ENCODE measurements around the gene SERP1.

- PRO-cap, 4 experiments: no peak in any of the 4 experiments
- RAMPAGE, long total RNA, 4 experiments: no peak in any of the 4 experiments
Measured at GRCh38 chr3:149970682-149970789, 159 bp downstream of the PFN2 start.

DNA sequence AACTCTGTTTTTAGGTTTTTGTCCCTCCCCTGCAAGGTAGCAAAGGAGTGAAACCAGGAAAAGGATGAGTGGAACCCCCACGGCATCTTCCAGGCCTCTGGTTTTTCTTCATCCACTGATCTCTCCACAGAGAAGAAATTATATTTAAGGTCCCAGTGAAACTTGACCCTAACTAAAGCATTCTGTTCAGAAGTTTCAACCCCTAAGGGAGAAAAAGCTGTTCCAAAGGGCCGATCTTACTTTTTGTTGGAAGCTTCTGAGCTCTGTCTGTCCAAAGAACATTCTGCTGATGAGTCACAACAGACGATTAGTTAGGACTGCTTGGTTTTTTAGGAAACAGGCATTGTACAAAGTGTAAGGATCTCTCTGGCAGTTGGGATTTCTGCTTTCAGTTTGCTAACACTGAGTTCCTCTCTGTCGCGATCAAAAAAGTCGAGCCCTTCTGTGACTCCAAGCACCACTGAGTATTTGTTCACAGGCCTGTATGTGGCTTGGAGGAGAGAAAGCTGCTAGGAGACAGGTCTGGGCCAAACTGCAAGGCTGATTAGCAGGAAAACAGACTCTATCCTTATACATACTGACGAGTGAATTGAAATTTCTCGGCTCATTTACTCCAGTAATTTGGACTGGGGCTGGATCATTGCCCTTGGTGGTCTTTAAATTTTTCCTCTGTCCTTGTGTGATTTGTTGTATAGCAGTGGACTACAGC is 91.8 kb upstream of the PFN2 start:
- PRO-cap, 4 experiments: no peak in any of the 4 experiments
- RAMPAGE, long total RNA, 4 experiments: no peak in any of the 4 experiments

GRCh38 chr3:150252270-150252826 is 155.8 kb upstream of the TSC22D2 start:
- PRO-cap, 4 experiments: no peak in any of the 4 experiments
- RAMPAGE, long total RNA, 4 experiments: no peak in any of the 4 experiments

GRCh38 chr3:150268437-150269894 is 139.1 kb upstream of the TSC22D2 start:
- PRO-cap, 4 experiments: no peak in any of the 4 experiments
- RAMPAGE, long total RNA, 4 experiments: no peak in any of the 4 experiments

DNA sequence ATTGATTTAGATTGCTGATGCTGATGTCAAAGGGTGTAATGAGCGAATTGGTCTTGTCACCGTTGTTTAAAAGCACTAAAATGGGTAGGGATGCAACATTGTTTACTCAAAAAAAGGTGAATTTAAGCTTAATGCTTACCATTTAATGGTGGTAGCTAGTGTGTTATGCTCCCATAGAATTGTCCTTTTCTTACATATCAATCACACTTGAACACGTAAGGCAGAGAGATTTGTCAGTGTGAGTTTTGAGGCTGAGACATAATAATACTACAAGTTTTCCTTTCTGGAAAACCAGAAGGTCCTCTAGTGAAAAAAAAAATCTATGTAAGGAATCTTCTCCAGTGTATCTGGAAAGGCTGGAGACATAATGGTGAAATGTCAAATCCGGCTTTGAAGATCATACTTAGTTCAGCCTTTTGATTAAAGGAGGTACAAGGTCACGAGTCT is 3.4 kb downstream of the TSC22D2 start:
- PRO-cap, 4 experiments: no peak in any of the 4 experiments
- RAMPAGE, long total RNA, 4 experiments: no peak in any of the 4 experiments

DNA sequence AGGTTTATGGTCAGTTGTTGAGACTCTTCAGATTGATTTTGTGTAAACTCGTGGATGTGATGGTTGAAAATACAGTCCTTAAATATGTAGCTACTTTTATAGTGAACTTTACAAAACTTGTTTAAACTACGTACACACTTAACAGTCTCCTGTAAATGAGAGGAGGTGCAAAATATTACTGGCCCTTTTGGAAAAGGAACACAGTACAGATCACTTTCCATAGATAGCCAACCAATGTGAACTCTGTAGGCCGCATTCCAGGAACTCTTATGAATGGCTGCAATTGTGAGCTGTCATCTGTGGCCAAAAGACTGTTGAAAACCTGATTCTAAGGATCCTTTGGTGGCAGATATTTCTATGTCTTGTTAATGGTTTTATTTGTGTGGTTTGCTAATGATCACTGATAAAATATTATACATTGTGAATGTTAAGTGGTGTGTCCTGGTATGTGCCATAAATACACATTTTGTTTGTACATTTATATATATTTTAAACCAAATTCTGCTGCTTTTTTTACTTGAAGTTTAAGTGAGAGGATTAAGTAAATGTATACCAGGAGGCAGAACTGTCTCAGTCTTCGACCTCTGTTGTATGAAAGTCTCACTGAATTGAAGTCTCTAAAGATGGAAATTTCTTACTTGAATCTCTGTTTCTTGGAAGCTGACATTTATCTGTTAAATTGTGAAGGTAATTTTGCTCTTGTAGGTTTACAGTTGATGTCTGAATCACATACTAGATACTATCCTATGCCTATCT is 6.3 kb downstream of the TSC22D2 start:
- PRO-cap, 4 experiments: no peak in any of the 4 experiments
- RAMPAGE, long total RNA, 4 experiments: no peak in any of the 4 experiments

DNA sequence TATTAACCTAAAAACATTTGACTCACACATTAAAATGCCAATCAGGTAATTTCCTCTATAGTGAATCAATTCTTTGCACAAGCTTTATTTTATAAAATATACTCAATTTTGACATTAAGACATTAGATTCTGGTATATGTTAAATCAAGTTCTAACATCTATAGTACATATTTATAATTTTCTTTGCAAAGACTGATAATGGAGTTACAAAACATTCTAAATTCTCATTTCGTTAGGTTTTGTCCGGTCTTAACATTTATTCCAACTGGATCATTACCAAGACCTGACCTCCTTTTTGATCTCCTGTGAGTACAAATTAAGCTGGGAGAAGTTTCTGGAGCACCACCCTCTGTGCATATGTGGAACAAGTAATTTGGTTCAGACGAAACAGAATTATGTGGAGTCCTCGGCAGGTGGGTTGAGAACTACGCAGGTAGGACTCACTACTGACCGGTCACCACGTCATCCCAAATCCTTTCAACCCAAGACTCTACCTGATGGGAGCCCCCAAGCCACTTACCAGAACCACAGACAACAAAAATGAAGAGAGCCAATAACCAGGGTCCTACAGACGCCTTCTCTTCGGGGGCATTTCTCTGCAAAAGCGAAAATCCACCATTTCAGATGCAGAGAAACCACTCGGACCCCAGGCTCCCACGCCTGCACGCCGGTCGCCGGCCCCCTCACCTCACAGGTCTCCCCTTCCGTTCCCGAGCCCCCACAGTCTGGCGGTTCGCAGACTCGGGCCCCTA is 937 bp downstream of the SERP1 start:
- PRO-cap, 4 experiments: peak in 2 of 4 experiments; most common plus-strand start position 385 of the sequence (in 1)
- RAMPAGE, long total RNA, 4 experiments: no peak in any of the 4 experiments

DNA sequence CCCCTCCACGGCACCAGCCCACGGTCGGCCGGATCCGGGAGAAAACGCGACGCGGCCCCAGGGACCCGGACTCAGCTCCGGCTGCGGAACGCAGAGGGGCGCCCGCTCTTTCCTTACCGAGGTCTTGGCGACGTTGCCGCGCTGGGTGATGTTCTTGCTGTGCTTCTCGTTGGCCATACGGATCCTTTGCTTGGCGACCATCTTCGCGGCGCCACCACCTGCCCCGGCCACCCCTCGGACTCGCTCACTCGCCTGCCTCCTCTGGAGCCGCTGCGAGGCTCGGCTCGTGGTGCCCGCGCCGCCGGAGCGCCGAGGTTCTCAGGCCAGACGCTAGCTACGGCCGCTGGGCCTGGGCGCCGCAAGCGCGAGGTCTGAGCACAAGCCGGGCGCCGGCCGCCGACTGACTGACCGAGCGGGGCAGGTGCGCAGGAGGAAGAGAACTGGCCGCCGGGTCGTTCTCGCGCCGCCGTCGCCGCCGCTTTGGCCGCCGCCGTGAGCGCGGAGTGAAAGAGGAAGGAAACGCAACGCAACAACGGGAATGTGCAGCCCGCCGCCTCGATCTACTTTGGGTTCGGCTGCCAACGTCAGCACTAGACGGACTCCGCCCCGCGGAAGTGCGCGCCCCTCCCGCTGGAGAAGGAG is at the start of gene SERP1:
Gene SERP1 (minus strand): TSS at position 562 of the 642 bp plus-strand sequence.
- PRO-cap, 4 experiments: peak in 4 of 4 experiments; most common plus-strand start position 116 of the sequence (in 4); most common minus-strand start position 482 of the sequence (in 3)
- RAMPAGE, long total RNA, 4 experiments: start-site peak on the minus strand in 2 of 4 experiments, centred at positions 187 to 585 of the sequence, 19 to 248 reads per replicate

DNA sequence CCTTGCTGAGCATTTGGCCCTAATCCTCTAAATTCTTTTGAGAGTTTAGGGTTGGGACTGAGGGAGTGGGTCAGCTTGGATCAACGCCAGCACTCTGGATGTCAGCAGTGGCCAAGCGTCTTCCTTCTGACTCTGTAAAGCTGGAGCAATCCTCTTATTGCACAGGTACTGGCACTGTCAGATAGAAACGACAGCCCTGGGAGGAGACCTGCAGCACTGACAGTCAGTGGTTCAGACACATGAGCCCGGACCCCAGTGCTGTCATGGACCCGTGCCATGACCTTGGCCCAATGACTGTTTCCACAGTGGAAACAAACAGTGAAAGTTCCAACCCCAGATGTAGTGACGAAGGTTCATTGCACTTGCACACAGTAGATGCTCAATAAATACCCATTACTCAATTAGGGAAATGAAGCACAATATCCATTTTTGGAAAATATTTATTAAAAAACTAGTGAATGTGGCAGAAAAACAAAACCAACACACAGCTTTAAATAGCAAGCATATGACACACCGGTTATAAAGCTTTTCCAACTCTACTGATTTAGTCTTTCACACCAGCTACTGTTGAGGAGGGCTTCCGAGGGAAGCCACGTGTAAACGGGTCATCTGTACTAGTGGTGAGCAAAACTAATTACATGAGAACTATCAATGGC is 22.1 kb downstream of the SIAH2 start:
- PRO-cap, 4 experiments: no peak in any of the 4 experiments
- RAMPAGE, long total RNA, 4 experiments: no peak in any of the 4 experiments

DNA sequence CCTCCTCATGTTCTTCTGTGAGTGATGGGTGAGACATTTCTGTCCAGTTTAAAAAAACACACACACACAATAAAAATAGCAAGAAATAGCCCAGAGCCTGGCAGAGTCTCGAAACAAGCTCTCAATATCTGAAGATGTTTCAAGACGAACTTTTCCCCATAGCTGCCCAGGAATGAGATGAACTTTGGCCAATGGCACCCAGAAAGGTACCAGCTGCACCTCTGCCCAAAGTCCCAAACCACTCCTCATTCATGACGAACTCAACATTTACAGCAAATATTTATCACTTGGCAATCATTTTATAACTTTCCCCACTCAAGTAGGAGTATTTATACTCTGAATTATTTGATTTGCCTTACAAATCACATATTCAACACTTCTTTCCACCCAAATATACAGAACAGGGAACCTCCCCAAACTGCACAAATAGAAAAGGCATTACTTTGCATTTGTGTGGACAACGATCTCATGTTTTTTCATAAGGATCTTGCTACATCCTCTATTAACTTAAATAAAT is 18.3 kb downstream of the SIAH2 start:
- PRO-cap, 4 experiments: no peak in any of the 4 experiments
- RAMPAGE, long total RNA, 4 experiments: no peak in any of the 4 experiments

DNA sequence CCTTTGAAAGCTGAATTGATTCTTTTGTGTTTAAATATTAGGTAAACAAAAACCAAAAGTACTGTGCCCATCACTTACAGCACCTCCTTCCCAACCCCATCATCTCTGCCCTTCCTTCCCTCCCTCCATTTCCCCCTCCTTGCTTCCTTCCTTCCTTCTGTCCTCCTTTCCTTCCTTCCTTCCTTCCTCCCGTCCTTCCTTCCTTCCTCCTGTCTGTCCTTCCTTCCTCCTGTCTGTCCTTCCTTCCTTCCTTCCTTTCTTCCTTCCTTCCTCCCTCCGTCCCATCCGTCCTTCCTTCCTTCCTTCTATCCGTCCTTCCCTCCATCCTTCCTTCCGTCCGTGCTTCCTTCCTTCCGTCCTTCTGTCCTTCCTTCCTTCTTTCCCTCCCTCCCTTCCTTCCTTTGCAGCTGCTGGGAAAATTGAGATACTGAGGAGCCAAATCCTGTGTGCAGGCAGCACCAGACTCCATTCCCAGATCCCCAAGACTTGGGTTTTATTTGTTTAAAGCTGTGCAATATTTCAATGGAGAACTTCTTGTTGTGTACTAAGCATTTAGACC is 67.8 kb upstream of the SIAH2 start:
- PRO-cap, 4 experiments: no peak in any of the 4 experiments
- RAMPAGE, long total RNA, 4 experiments: no peak in any of the 4 experiments

GRCh38 chr3:150922675-150923096 is 17.4 kb upstream of the MINDY4B start:
- PRO-cap, 4 experiments: no peak in any of the 4 experiments
- RAMPAGE, long total RNA, 4 experiments: no peak in any of the 4 experiments

DNA sequence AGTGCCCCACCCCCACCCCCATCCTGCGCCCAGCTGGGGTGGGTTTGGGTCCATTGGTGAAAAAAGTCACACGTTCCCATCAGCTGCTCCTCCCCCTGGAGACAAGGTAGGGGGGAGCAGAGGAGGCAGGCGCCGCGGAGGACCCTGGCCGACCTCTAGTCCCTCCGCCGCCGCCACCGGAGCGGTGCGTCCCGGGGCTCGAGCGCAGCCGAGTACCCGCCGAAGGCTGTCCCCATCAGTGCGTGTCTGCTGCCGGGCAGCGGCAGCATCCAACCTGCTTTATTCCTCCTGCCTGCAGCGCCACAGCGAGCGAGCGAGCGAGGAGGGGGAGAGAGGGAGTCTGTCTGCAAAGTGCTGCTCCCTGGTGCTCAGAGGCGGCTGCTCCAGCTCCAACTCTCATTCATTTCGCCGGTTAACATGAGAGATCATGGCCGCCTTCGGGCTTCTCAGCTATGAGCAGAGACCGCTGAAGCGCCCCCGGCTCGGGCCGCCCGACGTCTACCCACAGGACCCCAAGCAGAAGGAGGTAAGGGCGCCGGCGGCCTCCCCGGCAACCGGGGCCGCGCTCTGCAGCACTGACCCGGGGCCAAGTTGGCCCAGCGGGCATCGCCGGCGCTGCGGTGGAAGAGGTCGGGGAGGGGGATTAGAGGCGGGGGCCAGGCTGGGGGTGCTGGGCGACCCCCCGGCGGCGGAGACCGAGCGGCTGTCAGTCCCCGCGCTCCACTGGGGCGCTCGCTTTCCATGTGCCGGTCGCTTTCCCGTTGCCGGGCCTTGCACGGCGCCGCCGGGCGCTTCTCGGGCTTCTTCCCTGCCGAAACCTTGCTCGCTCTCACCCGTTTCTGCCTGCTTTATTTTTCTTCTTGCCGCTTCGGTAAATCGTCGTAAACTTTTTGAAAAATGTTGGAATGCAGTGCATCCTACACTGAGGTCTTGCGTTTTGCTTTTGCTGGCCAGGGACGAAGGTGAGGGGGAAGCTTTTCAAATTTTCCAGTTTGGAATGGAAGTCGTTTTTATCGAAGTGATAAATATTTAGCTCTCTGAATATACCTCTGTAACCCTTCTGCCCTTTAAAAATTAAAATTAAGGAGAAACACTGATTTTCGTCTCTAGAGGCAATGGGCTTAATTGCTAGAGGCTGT is 1.4 kb downstream of the MED12L start:
- PRO-cap, 4 experiments: no peak in any of the 4 experiments
- RAMPAGE, long total RNA, 4 experiments: start-site peak on the plus strand in 1 of 4 experiments, centred at positions 149 to 322 of the sequence, 7 reads per replicate

GRCh38 chr3:151226244-151226560 is 23.2 kb upstream of the GPR171 start:
- PRO-cap, 4 experiments: no peak in any of the 4 experiments
- RAMPAGE, long total RNA, 4 experiments: no peak in any of the 4 experiments

DNA sequence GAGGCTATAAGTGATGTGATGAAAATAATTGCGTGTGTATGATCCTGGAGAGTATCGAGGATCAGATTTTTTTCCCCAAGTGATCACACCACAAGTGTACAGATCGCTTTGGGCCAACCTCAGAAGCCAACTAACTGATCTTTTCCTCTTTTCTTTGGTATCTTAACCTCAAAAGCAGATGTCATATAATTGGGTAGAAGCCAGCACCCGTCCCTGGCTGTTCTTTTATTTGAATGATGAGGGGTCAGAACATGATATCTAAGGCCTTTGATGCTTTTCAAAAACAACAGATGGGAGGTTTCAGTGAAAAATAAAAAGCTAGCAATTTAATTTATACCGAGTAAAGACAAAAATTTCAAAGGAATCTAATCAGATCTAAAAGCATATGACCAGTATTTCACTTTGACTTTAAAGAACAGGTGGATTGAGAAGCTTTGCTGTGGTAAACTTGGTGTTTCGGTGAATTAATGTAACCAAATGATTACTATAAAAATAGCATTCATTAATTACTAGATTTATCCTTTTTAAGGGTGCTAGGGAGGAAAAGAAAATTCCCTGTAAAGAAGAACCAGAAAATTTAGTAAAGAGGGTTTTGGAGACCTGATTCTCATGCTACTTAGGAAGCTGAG is 3.1 kb downstream of the P2RY14 start:
- PRO-cap, 4 experiments: peak in 2 of 4 experiments; most common minus-strand start position 132 of the sequence (in 2)
- RAMPAGE, long total RNA, 4 experiments: no peak in any of the 4 experiments

GRCh38 chr3:151346245-151346551 is 16.8 kb upstream of the P2RY13 start:
- PRO-cap, 4 experiments: peak in 1 of 4 experiments; most common minus-strand start chr3:151346407 (in 1)
- RAMPAGE, long total RNA, 4 experiments: no peak in any of the 4 experiments

DNA sequence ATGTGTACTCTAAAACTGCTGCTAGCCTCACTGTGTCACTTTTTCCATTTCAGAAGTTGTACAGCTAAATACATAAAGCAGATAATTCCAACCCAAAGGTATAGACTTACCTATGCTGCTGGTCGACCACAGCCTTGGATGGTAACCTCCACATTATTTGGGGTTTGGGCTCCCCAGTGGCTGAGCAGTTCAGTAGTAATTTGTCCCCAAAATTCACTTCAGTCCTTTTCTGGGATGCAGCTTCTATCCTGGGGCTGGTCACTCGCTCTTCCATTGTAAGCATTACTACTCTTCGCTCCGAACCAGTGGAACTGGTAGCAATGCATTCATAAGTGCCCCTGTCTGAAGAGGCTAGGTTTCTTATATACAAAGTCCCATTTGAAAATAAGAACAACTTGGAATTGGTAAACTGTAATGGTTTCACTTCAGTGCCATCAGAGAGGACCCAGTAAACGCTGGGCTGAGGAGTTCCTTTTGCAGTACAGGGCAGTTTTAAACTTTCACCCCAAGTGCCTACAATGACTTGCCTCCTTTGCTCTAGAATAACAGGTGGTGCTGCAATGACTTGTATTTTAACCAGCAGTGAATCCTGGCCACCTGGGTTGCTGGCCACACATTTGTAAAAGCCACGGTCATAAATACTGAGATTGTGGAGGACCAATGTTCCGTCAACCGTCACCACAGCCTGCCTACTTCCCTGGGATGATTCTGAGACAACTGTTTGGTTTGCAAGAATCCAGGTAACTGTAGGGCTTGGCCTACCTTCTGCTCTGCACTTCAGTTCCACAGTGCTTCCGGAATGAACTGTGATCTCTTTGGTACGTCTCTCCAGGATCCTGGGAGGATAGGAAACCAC is 17.8 kb downstream of the IGSF10 start:
- PRO-cap, 4 experiments: no peak in any of the 4 experiments
- RAMPAGE, long total RNA, 4 experiments: start-site peak on the minus strand in 1 of 4 experiments, centred at position 474 of the sequence, 10 reads per replicate

DNA sequence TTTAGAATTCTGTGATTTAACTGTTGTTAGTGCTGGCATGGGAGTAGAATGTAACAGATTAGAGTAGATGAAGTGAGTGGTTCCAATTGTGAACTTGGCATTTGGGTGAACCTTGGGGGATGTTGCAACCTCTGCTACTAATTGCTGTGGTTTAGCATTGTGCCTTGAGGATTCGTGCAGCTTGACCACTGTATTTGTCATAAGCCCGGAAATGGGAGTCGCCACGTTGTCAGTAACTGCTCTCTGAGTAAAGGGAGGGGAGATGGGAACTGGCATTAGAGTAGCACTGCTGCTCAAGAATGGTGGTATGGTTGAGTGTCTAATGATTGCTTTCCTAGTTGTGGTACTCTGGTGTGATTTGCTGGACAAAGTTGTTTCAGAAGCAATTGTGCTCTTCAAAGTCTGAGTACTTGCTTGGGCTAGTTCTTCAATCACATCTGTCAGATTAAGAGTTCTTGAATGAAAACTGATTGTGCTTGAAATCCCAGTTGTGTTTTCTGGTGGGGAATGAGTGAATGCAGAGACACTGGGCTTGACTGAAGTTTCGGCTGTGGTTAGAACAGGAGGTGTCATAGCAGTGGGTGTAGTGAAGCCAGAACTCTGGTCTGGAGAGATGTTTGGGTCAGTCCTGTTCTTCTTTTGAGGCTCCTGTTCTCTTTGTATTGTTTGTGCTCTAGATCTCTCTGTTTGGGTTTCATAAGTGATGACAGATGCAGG is 15.4 kb downstream of the IGSF10 start:
- PRO-cap, 4 experiments: no peak in any of the 4 experiments
- RAMPAGE, long total RNA, 4 experiments: start-site peak on the minus strand in 1 of 4 experiments, centred at position 428 of the sequence, 8 reads per replicate

DNA sequence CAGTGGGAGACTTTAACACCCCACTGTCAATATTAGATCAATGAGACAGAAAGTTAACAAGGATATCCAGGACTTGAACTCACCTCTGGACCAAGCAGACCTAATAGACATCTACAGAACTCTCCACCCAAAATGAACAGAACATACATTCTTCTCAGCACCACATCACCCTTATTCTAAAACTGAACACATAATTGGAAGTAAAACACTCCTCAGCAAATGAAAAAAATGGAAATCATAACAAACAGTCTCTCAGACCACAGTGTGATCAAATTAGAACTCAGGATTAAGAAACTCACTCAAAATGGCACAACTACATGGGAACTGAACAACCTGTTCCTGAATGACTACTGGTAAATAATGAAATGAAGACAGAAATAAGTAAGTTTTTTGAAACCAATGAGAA is 70.4 kb upstream of the IGSF10 start:
- PRO-cap, 4 experiments: no peak in any of the 4 experiments
- RAMPAGE, long total RNA, 4 experiments: no peak in any of the 4 experiments

DNA sequence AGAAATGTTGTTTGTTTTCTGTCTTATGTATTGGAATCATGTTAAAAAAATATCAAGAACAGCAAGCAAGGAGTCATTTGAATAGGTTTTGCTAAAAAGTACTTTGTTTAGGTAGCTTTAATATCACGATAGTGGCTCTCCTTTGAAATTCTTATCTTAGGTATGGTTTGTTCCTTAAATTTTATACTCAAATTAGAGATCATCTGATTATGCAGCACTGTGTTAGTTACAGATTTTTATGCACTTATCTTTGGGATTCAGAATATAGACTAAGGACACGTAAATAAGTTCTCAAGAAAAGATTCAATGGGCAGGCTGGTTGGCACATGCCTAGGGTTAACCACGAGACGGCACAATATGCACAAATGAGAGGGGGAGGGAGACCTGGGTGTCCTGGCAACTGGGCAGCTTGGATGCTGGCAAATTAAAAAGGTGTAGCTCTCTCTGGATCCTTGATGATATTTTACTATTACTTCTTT is 568 bp downstream of the AADAC start:
- PRO-cap, 4 experiments: no peak in any of the 4 experiments
- RAMPAGE, long total RNA, 4 experiments: no peak in any of the 4 experiments

All from spleen (tissue), 7 donors.